Measurements from ENCODE around the gene KCNJ11.

DNA sequence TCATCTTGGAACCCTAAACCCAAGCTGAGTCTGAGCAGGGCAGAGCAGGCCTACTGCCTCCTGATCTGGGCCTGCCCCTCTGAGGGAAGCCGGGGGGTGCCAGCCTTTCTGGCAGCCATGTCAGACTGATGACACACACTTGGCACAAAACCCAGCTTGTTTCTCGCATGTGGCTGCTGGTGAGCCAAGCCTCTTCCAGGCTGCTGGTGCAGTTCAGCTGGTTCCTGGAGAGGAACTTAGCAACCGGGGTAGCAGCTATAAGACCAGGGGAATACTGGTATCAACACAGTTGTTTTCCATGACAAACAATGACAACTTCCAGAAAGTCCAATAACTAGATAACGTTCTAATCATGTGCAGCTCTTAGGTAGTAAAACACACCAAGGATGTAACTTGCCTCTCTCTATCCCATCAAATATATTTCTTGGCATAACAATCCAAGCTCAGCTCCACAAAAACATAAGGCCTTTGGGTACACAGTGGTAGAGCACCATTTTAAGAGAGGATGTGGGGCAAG is 71.9 kb downstream of the C11orf58 start:
- RRBS = no CpG with 5 or more reads among the region's 4 CpGs

DNA sequence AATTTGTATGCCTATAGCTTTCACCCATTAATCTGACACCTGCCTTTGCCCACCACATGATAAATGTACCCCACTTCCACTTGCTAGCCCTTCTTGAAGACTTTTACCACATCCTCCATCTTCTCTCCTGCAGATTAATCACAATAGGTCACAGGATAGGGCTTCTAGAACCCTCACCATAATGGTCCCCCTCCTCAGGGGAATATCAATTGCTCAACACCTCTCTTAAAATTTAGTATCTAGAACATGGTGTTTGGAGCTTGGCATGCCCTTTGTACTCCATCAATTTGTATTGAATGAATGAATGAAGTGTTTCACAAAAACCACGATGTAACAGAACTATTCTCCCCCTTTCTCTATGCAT is 126.4 kb downstream of the C11orf58 start:
- RRBS = no CpG with 5 or more reads among the region's 1 CpG

- RRBS = 3% methylated on average over 12 of the region's 21 CpGs
Measured at GRCh38 chr11:16924502-16925109, 89.6 kb downstream of the PLEKHA7 start.

DNA sequence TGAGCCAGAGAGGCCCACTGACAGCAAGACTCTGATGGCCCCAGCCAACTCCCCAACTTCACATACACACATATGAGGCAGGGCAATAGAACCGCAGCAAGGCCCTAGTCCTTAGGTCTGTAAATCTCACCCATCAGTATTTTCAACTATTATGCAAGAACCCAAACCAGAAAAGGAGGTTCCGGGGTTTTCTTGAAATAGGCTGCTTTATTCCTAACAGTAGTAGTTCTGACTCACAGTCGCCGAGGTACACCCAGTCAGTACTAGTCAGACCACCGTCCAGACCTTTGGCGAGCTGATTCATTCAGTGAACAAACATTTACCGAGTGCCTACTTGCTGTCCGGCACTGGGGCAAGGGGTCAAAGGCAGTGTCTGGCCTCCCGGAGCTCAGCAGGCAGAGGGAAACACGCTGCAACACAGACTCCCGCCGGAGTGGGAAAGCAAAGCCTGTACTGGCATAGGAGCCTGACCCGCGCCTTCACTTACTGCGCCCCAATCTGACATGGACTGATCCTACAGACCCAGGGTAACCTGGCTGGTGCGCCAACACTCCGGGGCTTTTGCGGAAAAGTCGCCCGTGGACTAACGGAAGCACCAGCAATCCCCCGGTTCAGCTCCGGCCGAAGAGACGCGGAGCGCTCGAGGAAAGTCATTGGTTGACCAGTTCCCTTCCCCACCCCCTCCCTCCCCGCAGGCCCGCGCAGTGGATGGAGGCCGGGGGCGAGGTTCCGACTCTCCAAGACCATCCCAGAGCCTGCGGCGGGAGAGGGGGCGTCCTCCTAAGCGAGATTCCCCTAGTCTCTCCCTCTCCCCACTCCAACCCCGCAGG is 1.2 kb downstream of the PLEKHA7 start:
- RRBS = 91% methylated on average over 20 of the region's 39 CpGs

DNA sequence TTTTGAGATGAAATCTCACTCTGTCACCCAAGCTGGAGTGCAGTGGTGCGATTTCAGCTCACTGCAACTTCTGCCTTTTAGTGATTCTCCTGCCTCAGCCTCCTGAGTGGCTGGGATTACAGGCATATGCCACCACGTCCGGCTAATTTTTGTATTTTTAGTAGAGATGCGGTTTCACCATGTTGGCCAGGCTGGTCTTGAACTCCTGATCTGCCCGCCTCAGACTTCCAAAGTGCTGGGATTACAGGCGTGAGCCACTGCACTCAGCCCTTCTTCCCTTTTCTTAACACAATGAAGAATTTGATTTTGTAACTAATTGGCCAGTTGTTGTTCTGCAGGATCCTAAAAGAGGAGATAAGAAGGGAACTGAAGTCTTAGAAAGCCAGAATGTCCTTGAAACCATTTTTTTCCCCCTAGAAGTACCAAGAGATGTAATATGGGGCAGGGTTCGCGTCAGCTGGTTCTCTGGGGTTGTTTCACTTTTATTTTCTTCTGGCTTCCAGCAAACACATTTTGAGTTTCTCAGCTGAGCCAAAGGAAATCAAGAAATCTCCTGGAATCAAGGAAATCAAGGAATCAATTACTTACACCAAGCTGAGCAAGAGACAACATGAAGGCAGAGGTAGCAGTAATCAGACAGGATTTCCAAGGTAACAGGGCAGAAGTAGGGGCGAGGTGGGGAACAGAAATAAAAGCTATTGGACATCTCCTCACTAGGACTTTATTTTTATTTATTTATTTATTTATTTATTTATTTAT is 7.7 kb upstream of the NUCB2 start:
- RRBS = no CpG with 5 or more reads among the region's 9 CpGs

- RRBS = no CpG with 5 or more reads among the region's 3 CpGs
Measured at GRCh38 chr11:17273928-17274347, 2.6 kb upstream of the NUCB2 start.

- RRBS = 7% methylated on average over 3 of the region's 18 CpGs
Measured at GRCh38 chr11:17388594-17388977, at the start of gene KCNJ11. Gene KCNJ11, minus strand, starts transcription at chr11:17388659.

DNA sequence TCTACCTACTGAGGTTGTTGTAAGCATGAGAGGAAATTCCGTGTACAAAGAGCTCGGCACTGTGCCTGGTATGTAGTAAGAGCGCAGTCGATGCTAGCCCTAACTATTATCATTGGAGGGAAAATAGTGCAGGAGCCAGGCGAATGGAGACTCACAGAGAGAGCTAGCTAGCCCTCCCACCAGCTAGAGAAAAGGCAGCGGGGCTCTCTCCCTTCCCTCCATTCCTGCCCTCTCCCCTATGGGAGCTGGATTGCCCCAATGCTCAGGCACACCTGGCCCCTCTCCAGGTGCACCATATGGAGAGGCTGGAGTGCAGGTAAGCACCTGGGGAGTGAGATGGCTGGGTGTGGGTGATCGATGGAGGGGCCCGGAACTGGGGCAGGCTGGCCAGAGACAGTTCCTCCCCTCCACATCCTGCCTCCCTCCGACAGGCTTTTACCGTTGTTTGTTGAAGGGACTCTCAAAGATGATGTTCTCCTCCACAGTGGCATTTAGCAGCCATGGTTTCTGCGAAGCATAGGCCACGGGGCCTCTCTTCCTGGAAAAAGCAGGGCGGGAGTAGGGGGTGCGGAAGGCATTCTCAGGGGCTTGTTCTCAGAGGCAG is 25.7 kb upstream of the KCNJ11 start:
- RRBS = no CpG with 5 or more reads among the region's 14 CpGs

- RRBS = no CpG with 5 or more reads among the region's 14 CpGs
Measured at GRCh38 chr11:17430921-17431647, 42.6 kb upstream of the KCNJ11 start.

GRCh38 chr11:17533227-17533582 is 11.0 kb downstream of the USH1C start:
- RRBS = no CpG with 5 or more reads among the region's 4 CpGs

- RRBS = no CpG with 5 or more reads among the region's 3 CpGs
Measured at GRCh38 chr11:17939356-17940208, 73.3 kb downstream of the SERGEF start.

GRCh38 chr11:18223744-18224365 is 12.7 kb downstream of the SAA4 start:
- RRBS = no CpG with 5 or more reads among the region's 2 CpGs

- RRBS = no CpG with 5 or more reads among the region's 1 CpG
Measured at GRCh38 chr11:18320097-18320491, 1.8 kb downstream of the HPS5 start.

GRCh38 chr11:18749652-18750095 is 23.7 kb upstream of the IGSF22 start:
- RRBS = no CpG with 5 or more reads among the region's 6 CpGs

GRCh38 chr11:19672546-19672962 is 40.1 kb upstream of the NAV2 start:
- RRBS = no CpG with 5 or more reads among the region's 1 CpG

DNA sequence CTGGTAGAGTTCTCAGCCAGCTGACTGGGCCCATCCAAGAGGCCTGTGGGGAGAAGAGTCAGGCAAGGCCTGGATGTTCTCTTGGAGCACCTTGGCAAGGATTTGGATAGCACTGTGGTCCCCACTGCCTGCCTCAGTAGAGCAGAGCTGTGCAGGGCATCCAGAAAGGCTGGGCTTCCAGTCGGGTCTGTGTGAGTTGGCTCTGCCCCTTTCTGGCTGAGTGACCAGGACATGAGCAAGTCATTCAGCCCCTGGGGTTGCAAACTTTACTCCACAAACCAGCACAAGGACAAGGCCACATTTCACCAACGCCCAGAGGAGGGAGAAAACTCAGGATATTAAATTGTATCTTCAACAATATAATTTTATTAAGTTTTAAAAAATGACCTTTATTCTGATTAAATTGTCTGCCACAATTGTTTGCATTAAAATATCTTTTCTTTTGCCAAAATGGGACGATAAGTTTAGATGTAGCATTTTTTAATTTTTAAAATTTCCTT is 29.1 kb upstream of the NAV2 start:
- RRBS = no CpG with 5 or more reads among the region's 3 CpGs

GRCh38 chr11:19736836-19737286 is 24.2 kb downstream of the NAV2 start:
- RRBS = no CpG with 5 or more reads among the region's 3 CpGs

DNA sequence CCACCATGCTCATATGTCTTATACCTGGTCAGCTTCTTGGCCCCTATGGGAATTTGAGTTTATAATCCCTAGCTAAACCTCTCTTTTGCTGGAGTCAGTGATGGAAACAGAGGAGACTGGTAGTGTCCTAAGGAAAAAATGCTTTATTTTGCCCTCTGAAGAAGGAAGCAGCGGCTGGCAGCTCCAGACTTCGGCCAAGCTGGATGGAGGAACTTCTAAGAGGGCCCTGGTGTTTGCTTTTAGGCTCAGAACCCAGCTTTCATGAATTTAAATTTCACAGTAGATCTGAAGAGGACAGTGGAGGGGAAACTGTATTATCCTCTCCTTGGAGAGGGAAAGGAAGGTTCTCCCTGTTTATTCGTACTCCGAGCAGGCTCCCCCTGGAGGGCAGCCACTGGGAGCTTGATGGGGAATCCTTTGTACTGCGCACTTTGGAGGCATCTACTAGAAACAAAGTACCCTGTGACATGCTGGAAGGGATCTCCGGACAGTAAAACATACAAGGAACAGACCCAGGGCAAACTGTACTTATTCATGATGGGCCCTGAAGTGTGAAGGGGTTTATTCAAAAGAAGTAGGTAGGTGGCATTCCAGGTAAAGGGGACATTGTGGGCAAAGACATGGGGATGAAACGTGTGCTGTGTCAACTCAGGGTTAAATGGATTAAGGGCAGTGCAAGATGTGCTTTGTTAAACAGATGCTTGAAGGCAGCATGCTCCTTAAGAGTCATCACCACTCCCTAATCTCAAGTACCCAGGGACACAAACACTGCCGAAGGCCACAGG is 27.2 kb downstream of the NAV2 start:
- RRBS = no CpG with 5 or more reads among the region's 8 CpGs

- RRBS = no CpG with 5 or more reads among the region's 5 CpGs
Measured at GRCh38 chr11:19798892-19799294, 86.3 kb downstream of the NAV2 start.

GRCh38 chr11:19827673-19828117 is 115.1 kb downstream of the NAV2 start:
- RRBS = no CpG with 5 or more reads among the region's 8 CpGs